NT2/D1 (cell line): ENCODE data around the gene CASZ1.

GRCh38 chr1:9877884-9878525 is 32.1 kb downstream of the CTNNBIP1 start:
- RRBS, 2 experiments = no CpG with 5 or more reads among the region's 12 CpGs

- RRBS, 2 experiments = no CpG with 5 or more reads among the region's 12 CpGs
These were observed 8.5 kb downstream of the CTNNBIP1 start for GRCh38 chr1:9901213-9902246.

- RRBS, 2 experiments = no CpG with 5 or more reads among the region's 10 CpGs
These were observed 13.8 kb downstream of the LZIC start for GRCh38 chr1:9929185-9929963.

DNA sequence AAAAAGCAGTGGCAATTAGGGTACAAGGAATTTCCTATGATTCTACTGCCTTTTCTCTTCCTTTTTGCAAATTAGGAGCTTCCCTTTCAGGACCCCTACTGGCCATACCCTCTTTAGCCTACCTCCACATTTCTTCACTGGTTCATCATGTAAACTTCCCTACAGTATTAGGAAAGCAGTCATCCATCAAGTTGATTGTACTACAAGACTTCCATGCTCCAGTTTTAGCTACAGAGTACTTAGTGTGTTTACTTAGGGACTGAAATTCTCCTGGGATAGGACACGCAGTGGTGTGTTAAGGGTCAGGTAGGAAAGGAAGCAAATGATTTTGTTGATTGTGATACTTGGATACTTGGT is 1.7 kb downstream of the UBE4B start:
- RRBS, 2 experiments = no CpG with 5 or more reads among the region's 1 CpG

DNA sequence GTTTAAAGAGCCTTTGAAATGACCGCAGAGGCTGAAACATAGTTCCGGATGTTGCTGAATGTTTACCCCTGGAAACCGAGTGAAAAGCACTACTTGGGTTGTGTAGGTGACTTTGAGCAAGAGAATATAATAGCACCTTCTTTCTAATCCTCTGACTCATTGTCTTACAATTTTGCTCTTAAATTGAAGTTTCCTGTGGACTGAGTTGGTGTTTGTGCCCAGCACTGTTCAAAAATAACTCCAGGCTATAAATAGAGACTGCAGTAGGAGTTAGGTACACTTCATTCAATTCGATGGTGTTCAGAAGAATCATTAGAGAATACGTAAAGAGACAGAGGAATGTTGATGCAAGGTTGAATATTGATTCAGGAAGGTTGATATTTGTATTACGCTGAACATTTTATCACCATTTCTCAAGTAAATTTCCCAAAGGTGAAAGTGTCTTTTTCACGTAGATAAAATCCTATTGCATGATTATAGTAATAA is 75.6 kb downstream of the UBE4B start:
- RRBS, 2 experiments = no CpG with 5 or more reads among the region's 7 CpGs

- RRBS, 2 experiments = no CpG with 5 or more reads among the region's 10 CpGs
These were observed 76.3 kb downstream of the UBE4B start for GRCh38 chr1:10108844-10109646.

DNA sequence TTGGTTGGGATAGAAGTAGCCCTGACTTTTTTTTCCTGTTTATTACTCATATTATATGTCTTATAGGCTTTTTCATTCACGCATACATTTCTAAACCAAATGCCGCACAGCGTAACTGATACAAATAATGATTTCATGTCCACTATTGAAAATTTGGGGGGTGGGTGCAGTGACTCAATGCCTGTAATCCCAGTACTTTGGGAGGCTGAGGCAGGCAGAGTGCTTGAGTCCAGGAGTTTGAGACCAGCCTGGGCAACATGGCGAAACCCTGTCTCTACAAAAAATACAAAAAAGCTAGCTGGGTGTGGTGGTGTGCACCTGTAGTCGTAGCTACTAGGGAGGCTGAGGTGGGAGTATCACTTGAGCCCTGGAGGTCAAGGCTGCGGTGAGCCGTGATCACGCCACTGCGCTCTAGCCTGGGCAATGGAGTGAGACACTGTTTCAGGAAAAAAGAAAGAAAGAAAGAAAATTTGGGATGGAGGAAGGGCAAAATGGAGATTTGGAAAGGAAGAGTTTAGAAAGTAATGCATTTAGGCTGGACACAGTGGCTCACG is 27.3 kb downstream of the KIF1B start:
- RRBS, 2 experiments = no CpG with 5 or more reads among the region's 10 CpGs

DNA sequence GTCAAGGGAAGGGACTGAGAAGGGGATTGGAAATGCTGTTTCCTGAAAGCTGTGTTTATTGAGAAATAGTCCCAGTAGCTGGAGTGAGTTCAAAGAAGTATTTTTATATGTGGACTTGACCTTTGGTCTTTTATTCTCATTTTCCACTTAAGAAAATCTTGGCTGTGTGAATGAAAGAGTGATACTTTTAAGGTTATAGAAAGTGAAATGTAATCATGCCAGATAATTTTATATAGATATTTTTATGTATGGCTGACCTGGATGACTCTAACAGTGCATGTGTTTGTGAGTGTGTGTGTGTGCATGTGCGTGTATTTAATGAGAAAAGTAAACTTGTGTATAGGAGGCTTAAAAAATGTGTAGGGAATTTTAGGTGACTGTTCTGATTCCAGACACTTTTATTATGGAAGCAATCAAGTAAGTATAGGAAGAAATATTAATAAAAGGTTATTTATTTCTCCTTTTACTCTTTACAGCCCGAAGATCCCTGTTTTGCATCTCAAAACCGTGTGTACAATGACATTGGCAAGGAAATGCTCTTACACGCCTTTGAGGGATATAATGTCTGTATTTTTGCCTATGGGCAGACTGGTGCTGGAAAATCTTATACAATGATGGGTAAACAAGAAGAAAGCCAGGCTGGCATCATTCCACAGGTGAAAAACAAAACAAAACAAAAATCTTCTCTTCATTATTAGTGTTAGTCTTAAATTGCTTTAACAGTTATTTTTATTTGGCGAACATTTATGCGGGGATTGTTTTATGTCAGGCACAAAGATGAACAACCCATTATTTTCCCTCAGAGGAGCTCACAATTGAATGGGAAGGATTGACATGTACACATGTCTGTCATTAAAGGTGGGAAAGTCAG is 47.9 kb downstream of the KIF1B start:
- RRBS, 2 experiments = no CpG with 5 or more reads among the region's 6 CpGs

DNA sequence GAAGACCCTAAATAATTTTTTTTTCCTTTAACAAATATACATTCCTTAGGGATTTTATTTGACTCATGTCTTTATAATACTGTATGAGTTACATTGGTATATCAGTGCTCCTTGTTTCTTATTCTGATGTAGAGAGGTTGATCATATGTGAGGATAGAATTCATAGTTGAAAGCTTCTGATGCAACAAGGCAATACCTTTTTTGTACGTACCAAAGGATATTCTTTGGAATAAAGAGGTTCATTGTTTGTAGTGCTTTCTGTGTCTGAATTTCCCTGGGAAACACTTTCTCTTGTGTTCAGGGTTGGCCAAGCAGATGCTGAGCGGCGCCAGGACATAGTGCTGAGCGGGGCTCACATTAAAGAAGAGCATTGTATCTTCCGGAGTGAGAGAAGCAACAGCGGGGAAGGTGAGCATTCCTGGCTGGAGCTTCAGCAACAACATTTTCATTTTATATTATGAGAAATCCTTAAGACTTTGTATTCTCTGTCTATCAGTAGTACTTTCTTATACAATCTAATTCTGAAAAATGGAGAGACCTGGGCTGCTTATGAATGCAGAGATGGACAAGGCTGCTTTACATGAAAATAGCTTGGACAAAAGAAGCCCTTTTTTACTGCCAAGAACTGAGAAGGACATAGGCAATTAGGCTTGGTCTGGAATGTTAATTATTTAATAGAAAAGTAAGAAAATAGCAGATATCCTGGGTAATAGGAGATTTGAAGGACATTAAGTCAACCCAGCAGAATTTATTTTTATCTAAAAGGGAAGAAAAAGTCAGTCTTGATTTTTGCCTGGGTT is 85.2 kb downstream of the KIF1B start:
- RRBS, 2 experiments = no CpG with 5 or more reads among the region's 6 CpGs

DNA sequence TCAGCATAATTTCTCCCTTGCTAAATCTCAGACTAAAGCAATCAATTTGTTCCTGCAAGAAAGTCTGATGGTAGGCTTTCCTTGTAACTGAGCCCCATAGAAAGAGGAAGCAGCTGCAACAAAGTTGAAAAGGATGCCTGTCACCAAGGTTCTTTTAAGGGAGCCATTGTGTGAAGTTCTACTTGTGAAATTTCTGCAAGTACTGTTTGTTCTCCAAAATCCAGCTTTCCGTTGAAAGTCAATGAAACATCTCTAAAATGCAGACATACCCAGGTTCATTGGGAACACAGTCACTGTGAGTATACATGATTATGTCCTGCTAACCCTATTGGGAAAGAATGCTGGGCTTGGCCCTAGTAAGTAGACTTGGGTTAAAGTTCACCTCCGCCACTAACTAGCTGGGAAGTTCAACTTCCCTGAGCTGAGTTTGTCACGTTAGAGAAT is 10.6 kb upstream of the PGD start:
- RRBS, 2 experiments = no CpG with 5 or more reads among the region's 3 CpGs

GRCh38 chr1:10459090-10459515 is 9.3 kb downstream of the CORT start:
- RRBS, 2 experiments = no CpG with 5 or more reads among the region's 6 CpGs

GRCh38 chr1:10516568-10517648 is 42.2 kb downstream of the PEX14 start:
- RRBS, 2 experiments = no CpG with 5 or more reads among the region's 12 CpGs

GRCh38 chr1:10666362-10667186 is 129.9 kb downstream of the CASZ1 start:
- RRBS, 2 experiments = 95 to 97% methylated on average over 7 to 10 of the region's 33 CpGs

DNA sequence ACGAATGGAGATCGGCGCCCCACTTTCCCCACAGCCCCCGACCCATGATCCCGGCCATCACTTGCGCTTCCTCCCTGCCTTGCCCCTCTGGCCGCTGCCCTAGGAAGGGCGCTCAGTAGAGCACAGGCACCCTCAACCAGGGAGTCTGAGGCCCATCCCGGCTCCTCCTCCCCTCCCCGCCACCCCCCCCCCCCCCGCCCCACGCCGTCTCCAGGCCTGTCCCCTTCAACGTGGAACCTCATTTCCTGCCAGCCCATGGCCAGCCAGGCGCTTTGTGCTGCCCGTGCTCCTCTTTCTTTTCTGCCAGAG is 101.1 kb downstream of the CASZ1 start:
- RRBS, 2 experiments = 0 to 53% methylated on average over 1 to 4 of the region's 16 CpGs

- RRBS, 2 experiments = no CpG with 5 or more reads among the region's 22 CpGs
These were observed 97.4 kb downstream of the CASZ1 start for GRCh38 chr1:10698630-10699943.

- RRBS, 2 experiments = no CpG with 5 or more reads among the region's 11 CpGs
These were observed 79.6 kb downstream of the CASZ1 start for GRCh38 chr1:10716779-10717237.

- RRBS, 2 experiments = 84 to 85% methylated on average over 2 of the region's 17 CpGs
These were observed 7.8 kb downstream of the CASZ1 start for GRCh38 chr1:10788433-10789190.

GRCh38 chr1:10795845-10797141 is at the start of gene CASZ1:
TSS of gene CASZ1 (minus strand) at chr1:10796646.
- RRBS, 2 experiments = 1 to 2% methylated on average over 44 of the region's 100 CpGs

DNA sequence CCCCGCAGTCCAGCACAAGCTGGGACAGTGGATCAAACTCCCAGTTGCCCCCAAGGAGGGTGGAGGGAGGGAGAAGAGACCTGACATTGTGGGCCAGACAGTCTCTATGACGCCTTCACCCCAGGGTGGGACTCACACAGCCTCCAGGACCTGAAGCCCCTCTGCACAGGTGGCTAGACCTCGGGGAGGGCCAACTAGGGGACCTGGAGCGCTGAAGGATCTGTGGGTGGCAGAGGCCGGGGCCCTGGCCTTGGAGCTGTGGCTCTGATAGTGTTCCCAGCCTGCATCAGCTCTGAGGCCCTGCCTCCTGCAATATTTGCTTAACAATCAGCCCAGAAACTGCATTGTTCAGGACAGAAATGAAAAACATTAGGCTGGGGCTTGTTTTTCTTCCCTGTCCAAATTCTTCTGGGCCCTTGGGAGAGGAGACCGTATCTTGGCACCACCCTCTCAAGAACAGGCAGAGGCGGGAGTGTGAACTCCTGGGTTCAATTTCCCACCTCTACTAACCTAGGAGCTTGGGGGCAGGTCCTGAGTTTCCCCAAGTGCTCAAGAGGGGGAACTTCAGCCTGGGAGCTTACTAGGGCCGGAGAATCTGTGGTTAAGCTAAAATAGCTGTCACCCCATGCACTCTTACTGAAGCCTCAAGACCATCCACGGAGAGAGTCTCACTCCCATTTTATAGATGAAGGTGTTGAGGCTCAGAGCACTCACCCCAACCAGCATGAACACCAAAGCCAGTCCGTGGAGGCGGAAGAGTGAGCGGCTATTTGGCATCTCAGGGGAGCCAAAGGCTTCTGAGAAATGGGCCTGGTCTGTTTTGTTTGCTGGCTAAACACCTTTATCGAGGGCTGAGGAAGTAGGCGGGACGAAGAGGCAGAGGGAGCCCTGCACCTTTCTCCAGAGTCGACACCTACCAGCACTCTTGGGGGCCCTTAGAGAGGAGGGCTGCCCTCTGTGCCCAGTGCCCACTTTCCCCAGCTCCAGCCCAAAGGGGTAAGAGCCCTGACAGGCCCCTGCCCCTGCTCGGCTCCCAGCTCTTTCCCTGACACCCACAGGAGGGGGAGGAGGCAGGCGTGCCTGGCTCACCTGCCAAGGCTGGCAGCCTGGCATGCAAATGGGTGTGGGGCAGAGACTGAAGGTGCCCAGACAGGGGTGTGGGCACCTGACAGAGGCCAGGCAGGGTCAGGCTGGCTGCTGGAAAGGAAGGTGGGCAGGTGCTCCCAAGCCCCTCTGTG is 18.9 kb upstream of the CASZ1 start:
- RRBS, 2 experiments = no CpG with 5 or more reads among the region's 18 CpGs

DNA sequence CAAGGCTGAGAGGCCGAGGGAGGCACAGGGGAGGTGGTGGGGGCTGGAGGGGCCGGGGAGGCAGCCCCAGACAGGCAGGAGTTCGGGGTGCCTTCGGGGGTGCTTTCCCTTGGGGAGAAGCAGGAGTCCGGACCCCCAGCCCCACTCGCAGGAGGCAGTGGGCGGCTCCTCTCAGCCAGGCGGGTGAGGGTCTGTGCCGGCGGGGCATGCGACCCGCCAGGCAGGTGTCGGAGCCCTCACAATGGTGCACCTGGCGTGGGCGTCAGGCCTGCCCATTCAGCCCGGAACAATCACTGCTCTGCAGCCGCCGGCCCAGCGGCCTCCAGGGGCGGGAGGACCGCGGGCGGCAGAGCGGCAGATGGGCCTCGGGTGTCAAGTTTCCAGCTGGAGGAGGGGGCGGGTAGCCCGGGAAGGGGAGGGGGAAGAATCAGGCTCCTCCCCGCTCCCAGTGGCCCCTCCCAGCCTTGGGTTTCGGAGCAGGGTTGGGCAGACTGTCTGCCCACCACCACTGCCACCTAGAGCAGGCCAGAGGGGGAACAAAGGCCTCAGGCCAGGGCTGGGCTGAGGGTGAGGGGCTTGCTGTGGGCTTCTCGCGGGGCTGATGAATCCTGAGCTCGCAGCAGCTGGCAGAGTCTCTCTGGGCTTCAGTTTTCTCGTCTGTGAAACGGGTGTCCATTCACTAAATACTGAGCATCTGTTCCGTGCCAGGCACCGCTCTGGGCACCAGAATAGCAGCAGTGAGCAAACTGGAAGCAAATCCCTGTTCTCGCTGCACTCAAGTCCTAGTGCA is 39.4 kb upstream of the CASZ1 start:
- RRBS, 2 experiments = 7 to 9% methylated on average over 20 of the region's 37 CpGs